Lung (tissue), 4 donors: ENCODE measurements around the genes CCL4, TBC1D3H, DHRS11 and DUSP14.

DNA sequence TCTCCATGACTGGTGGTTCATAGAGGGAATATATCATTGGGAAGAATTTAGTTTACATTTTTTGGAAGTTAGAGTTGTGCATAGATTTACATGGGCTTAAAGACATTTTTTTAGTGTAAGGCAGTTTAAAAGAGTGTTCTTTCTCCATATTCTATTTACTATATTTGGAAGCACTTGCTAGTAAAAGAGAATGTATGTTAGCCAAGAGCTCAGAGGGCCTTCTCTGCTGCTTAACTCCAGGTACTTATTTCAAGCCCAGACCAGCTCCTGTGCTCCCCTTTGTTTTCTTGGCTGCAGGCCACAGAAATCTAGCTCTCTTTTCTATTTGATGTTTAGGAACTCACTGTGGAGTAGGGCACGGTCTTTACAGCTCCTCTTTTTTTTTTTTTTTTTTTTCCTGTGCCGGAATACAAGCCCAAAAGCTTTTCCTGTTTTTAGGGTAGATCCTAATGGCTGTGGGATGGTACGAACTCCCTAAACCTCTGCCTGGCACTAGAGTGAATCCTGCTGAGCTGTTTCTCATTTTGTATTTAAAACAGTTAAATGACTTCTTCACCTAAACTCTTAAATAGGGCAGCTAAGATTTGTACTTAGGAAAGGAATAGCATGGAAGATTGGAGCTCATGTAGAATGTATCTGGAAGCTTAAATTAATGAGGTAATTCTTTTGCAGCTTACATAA, 20.4 kb downstream of the AP2B1 start:
- PRO-cap, result no peak
- RAMPAGE, long total RNA, result no peak
- RRBS, result no CpG with 5 or more reads among the region's 3 CpGs

- PRO-cap, result no peak
- RAMPAGE, long total RNA, result no peak
- RRBS, result no CpG with 5 or more reads among the region's 19 CpGs
Observed at GRCh38 chr17:35773217-35773659, 12.6 kb downstream of the C17orf50 start.

DNA sequence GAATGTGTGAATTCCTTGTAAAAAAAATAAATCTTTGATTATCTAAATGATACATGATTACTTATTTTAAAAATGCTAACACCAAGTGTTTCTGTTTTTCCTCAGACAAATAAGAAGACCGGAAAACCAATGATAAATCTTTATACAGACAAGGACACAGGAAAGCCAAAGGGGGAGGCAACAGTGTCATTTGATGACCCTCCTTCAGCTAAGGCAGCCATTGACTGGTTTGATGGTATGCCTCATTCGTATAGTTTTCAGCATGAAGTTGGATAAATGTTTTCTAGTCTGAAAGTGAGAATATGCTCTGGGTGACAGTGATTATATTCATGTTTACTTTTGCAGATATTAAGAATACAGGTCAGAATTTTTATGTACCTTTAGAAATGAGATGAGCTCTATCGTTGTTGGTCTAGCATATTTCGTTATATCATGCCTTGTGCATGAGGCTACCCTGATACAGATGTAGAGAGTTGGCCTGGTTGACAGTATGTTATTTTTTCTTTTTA, 29.1 kb downstream of the TAF15 start:
- PRO-cap, result no peak
- RAMPAGE, long total RNA, result no peak
- RRBS, result no CpG with 5 or more reads among the region's 4 CpGs

GRCh38 chr17:35875295-35876035, 4.7 kb downstream of the CCL5 start:
- PRO-cap, result no peak
- RAMPAGE, long total RNA, result no peak
- RRBS, result no CpG with 5 or more reads among the region's 7 CpGs

DNA sequence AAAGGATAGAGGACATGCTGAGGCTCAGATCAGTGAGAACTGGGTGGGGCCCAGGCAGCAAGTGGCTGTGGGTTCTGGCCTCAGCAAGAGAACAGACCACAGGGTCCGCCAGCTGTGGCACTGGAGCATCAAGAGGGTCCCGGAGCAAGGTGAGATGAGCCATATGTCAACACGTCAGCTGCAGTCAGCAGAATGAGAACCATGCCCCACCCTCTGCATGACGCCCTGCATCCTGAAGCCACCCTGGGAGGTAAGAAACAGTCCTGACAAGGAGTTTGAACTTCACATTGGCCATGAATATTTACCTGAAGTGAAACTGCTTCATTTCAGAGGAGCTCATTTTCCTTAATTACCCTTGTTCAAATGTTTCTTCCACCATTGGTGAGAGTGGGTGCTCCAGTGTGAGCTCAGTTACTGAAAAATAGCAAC, 20.2 kb upstream of the CCL5 start:
- PRO-cap, result no peak
- RAMPAGE, long total RNA, result no peak
- RRBS, result no CpG with 5 or more reads among the region's 4 CpGs

DNA sequence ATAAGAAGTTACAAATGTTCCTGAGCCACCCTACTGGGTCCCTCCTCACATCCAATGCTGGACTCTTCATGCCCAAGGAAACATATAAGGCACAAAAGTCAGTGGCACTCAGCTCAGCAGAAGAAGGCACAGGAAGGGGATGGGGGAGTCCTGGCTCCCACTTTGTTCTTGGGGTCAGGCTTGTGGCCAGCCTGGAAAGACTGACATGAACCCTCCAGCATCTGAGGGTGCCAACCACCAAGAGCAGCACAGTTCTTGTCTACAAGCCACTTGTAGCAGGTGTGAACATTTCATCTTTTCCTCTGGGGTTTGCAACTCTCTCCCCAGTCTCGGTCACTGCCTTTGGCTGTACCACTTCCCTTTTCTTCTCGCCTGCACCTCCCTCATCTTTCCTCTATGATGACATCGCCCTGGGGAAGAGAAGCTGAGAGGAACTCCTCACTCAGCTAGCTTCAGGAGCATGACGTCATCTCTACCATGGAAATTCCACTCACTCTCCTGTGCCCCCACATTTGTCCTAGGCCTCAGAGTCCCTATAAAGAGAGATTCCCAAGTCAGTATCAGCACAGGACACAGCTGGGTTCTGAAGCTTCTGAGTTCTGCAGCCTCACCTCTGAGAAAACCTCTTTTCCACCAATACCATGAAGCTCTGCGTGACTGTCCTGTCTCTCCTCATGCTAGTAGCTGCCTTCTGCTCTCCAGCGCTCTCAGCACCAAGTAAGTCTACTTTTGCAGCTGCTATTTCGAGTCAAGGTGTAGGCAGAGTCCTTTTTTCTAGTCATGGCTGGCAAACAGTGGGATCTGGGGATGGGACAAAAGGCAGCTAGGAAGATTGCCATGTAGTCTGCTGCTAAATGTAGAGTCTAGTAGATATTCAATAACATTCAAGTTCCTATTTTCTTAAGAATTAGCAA, at the start of gene CCL4:
Gene CCL4, plus strand, starts transcription at position 563 of the 914 bp plus-strand sequence.
- PRO-cap, result no peak
- RAMPAGE, long total RNA, result start-site peak on the plus strand centred at position 565 of the sequence, 7 bp wide, 104 and 35 reads in 2 replicates
- RRBS, result no CpG with 5 or more reads among the region's 7 CpGs

DNA sequence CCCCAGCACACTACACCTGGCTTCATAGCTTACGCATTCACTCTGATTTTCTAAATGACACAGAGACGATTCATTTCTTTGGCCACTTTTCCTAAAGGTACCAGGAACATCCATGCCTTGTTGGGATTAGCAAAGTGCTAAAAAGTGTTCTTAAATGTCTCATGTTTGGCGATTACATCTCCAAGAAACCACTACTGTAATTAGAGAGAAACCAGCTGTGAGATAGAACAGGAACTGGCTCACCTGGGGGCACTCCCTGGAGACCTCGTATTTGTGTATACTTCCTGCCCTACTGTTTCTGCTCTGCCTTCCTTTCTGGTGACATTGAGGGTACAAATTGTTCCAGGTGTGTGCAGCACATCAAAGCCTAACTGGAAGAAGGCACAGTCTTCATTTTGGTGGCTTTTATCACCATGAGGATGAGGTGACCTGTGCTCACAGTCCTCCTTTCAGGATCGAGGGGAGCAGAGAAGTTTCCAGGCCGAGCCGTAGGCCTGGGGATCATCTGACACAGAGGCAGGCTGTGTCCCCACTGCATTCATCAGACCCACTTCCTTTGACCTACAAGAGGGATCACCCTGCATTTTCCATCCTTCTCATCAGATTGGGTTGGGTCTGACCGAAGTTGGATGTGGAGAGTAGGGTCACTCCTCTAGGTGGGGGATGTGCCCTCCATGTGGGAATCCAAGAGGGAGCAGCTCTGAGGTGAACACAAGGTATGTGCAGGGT, 23.7 kb downstream of the CCL4 start:
- PRO-cap, result no peak
- RAMPAGE, long total RNA, result no peak
- RRBS, result no CpG with 5 or more reads among the region's 8 CpGs

- PRO-cap, result bidirectional peak, plus-strand start at chr17:36183158, minus-strand start at chr17:36183072
- RAMPAGE, long total RNA, result no peak
- RRBS, result no CpG with 5 or more reads among the region's 85 CpGs
Observed at GRCh38 chr17:36182504-36183394, 6.3 kb upstream of the TBC1D3B start.

DNA sequence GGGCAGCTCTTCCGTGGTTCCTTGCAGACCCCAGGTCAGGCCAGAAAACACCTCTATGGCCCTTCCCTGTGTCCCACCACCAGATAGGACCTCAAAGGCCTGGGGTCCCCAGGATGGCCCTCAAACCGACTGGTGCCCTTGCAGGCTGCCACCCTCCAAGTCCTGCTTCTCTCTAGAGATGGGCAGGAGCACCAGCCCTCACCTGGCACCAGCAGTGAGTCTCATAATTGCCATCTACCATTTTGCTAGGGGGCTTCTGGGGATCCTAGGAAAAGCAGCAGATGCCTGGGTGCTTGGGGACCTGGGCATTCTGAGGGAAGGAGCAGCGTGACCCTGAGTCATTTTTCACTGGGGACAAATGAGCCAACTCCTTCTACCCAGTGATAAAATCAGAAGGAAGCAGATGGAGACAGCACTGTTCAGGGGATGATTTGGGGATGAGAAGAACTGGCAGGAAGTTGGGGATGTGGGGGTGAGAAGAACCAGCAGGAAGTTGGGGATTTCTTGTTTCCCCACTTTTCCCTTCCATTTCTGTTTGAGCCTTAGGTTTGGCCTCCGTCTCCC, 8.7 kb downstream of the CCL3L3 start:
- PRO-cap, result no peak
- RAMPAGE, long total RNA, result no peak
- RRBS, result no CpG with 5 or more reads among the region's 4 CpGs

DNA sequence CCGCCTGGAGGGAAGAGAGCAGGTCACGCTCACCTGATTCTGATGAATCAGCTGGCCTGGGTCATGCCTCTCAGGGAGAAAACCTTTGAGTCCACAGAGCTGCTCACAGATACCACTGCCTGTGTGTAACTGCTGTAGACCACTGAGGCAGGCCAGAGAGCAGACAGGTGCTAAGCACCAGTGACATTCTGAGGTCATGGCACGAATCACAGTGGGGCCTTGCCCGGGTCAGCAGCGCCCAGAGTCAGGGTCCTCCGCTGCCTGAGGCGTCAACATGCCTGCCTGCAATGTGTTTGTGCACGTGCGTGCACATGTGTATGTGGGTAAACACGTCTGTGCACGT, at the start of gene TBC1D3H:
Gene TBC1D3H, minus strand, starts transcription at position 144 of the 343 bp plus-strand sequence.
- PRO-cap, result no peak
- RAMPAGE, long total RNA, result no peak
- RRBS, result no CpG with 5 or more reads among the region's 11 CpGs

DNA sequence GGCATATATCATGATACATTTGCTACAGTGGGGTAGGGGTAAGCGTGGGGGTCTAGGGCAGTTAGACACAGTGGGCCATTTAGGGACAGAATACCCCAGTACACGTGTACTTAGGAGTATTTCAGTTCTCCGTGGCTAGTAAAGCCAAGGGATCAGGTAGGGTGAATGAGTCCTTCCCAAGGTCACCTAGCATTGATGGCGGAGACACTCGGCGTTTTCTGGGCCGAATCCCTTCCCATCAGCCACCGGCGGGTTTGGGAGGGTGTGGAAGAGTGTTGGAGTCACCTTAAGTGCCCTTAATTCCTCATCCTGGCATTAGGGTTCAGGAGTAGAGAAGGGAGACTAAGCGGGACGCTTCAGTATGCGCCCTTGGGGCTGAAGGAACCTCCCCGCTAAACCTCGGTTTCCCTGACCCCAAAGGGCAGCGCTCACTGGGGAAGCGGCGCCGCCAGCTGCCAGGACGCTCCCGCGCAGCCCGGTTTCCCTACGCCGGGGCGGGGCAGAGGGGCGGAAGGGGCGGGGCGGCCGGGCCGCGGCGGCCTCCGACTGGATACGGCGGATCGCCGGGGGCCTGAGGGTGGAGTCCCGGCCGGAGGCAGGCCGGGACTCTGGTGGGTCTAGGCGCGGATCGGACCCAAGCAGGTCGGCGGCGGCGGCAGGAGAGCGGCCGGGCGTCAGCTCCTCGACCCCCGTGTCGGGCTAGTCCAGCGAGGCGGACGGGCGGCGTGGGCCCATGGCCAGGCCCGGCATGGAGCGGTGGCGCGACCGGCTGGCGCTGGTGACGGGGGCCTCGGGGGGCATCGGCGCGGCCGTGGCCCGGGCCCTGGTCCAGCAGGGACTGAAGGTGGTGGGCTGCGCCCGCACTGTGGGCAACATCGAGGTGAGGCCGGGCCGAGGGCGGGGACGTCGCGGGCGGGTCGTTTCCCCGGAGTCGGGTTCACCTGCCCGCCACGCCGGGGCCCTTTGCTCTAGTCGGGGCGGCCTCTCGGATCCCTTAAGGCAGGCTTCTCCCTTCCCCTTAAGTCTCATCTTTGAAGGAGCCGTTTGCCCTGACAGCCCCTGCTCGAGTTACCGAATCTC, at the start of gene DHRS11:
Gene DHRS11, plus strand, starts transcription at position 603 of the 1,080 bp plus-strand sequence.
- PRO-cap, result bidirectional peak, plus-strand start at position 603 of the sequence, minus-strand start at position 454 of the sequence
- RAMPAGE, long total RNA, result no peak
- RRBS, result no CpG with 5 or more reads among the region's 93 CpGs

DNA sequence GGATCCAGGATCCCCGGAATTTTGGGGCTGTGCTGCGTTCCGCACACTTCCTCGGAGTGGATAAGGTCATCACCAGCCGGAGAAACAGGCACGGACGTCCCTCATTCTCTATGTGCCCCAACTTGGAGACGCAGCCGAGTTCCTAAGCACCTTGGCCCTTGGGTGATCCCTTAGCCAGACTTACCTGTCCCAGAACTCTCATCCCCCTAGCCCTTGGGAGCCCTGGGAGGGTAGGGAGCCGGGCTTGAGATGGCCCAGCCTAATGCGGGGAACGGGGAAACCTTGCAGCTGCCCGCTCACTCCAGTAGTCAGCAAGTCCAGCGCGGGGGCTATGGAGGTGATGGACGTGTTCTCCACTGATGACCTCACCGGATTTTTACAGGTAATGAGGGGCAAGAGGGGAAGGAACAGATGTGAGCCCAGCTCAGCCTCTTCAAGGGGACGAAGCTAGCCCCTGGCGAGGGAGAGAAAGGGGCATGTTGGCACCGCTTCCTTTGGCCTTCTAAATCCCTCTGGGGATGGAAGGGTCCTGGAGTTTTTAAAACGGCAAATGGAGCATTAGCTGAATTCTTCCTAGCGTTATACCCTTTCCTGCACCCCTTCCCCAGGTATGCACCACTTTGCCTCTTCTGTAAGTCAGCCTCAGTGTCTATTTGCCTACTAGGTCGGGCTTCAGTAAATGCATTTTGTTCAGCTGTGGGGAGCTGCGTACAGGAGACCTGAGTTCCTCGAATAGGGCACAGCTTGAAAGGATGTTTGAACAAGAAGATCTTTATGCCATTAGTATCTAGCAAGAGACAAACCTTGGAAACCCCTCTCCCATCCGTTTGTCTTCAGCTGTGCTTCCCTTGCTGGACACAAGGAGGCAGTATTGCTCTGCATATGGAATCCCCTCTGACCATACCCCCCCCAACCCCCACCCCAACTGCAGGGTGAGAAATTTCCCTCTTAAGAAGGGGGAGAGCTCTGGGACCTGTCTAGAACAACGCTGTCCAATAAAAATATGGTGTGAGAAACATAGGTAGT, 1.2 kb downstream of the MRM1 start:
- PRO-cap, result no peak
- RAMPAGE, long total RNA, result no peak
- RRBS, result no CpG with 5 or more reads among the region's 27 CpGs

GRCh38 chr17:36935565-36936560, 1.4 kb upstream of the LHX1 start:
- PRO-cap, result no peak
- RAMPAGE, long total RNA, result no peak
- RRBS, result no CpG with 5 or more reads among the region's 58 CpGs

DNA sequence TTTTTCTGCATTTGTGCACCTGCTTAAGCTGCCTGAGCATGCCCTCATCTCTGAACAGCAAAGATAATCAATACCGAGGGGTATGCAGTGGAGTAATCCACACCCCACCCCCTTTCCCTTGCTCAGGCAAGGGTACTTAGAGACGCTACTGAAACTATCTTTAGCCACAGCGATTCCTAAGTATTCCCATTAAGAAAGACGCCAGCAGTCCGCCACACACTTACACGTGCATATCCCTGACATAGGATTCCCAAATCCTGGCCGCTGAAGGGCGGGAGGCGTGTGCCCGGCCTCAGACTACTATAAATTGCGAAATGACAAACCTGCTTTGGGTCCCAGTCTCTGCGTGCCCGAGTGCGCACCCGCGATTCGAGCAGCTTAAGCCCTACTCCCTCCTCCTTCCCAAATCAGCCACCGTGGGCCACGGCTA, 479 bp upstream of the AATF start:
- PRO-cap, result no peak
- RAMPAGE, long total RNA, result no peak
- RRBS, result no CpG with 5 or more reads among the region's 19 CpGs

- PRO-cap, result no peak
- RAMPAGE, long total RNA, result no peak
- RRBS, result no CpG with 5 or more reads among the region's 17 CpGs
Observed at GRCh38 chr17:37066010-37066490, 117.3 kb downstream of the AATF start.

- PRO-cap, result no peak
- RAMPAGE, long total RNA, result no peak
- RRBS, result no CpG with 5 or more reads among the region's 8 CpGs
Observed at GRCh38 chr17:37097634-37098107, 148.9 kb downstream of the AATF start.

DNA sequence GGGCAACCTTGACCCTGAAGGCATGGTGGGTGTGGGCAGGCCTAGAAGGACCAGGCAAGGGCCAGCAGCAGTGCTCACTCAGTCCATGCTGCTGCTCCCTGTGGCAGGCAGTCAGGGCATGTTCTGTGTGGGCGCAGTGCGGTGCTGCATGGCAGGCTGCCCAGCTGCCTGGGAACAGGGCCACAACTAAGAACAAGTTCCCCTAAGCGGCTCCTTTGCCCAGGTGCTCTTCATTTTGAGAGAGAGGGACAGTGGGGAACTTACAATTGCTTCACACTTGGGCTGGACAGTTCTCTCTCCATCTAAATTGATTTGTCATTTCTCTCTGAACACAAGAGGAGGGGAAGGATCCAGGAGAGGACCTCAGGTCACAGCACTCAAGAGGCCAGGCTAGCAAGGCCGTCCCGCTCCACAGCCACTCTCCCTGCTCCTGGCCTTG, 158.8 kb downstream of the AATF start:
- PRO-cap, result no peak
- RAMPAGE, long total RNA, result no peak
- RRBS, result no CpG with 5 or more reads among the region's 5 CpGs

- PRO-cap, result no peak
- RAMPAGE, long total RNA, result no peak
- RRBS, result no CpG with 5 or more reads among the region's 3 CpGs
Observed at GRCh38 chr17:37356780-37357233, 19.0 kb upstream of the C17orf78 start.

DNA sequence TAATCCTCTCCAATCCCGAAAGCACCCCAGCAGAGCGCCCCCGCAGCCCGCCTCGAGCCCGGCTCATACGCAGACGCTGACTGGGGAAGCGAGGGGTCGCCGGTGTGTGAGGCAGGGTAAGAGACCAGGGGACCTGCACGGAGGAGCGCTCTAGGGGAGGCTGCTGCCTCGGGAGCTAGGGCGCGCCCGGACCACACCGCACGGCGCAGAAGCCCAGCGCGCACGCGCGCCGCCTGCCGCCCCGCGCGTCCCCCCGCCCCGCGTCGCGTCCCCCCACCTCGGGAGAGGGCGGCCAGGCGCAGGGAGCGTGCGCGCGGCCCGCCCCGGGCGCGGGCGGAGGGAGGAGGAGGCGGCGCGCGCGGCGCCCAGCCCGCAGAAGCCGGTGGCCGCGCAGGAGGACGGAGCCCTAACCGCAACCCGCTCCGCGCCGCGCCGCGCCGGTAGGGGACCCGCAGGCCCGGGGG, at the start of gene DUSP14:
Gene DUSP14, plus strand, starts transcription at position 373 of the 464 bp plus-strand sequence.
- PRO-cap, result bidirectional peak, plus-strand start at position 373 of the sequence, minus-strand start at position 211 of the sequence
- RAMPAGE, long total RNA, result no peak
- RRBS, result no CpG with 5 or more reads among the region's 69 CpGs

DNA sequence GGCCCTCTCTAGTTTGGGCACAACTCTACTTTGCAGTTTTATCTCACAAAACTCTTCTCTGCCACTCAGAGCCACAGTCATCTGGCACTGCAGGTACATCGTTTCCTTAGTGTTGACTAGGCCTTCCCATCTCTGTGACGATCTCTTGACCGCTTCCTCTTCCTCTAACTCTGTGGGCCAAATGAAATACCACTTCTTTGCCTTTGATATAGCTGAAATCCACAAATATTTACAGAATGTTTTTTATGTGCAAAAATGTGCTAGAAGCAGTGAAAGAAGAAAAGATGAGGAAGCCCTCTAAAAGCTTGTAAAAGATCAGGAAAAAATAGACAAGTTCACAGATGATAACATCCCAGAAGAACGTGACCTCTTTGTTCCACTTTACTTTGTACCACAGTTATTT, 3.1 kb downstream of the SYNRG start:
- PRO-cap, result no peak
- RAMPAGE, long total RNA, result no peak
- RRBS, result no CpG with 5 or more reads among the region's 4 CpGs